Left lung (tissue), 1 donor: ENCODE measurements around a stretch of chr6.

GRCh38 chr6:13486623-13487196 is 690 bp downstream of the GFOD1 start:
- PRO-cap, result bidirectional peak, plus-strand start at chr6:13486899, minus-strand start at chr6:13486828

GRCh38 chr6:13611738-13612419 is 3.3 kb upstream of the NOL7 start:
- PRO-cap, result no peak

- PRO-cap, result no peak
Observed at GRCh38 chr6:13712405-13712975, 855 bp upstream of the RANBP9 start.

- PRO-cap, result no peak
Observed at GRCh38 chr6:14001205-14001704, 76.5 kb downstream of the RNF182 start.

DNA sequence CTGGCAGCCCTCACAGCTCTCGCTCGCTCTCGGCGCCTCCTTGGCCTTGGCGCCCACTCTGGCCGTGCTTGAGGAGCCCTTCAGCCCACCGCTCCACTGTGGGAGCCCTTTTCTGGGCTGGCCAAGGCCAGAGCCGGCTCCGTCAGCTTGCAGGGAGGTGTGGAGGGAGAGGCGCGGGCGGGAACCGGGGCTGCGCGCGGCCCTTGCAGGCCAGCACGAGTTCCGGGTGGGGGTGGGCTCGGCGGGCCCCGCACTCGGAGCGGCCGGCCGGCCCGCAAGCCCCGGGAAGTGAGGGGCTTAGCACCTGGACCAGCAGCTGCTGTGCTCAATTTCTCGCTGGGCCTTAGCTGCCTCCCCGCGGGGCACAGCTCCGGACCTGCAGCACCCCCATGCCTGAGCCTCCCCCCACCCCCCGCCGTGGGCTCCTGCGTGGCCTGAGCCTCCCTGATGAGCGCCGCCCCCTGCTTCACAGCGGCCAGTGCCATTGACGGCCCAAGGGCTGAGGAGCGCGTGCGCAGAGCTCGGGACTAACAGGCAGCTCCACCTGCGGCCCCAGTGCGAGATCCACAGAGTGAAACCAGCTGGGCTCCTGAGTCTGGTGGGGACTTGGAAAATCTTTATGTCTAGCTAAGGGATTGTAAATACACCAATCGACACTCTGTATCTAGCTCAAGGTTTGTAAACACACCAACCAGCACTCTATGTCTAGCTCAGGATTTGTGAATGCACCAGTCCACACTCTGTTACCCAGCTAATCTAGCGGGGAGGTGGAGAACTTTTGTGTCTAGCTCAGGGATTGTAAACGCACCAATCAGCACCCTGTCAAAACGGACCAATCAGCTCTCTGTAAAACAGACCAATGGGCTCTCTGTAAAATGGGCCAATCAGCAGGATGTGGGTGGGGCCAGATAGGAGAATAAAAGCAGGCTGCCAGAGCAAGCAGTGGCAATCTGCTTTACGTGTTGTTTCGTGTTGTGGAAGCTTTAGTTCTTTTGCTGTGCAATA is 93.4 kb downstream of the RNF182 start:
- PRO-cap, result no peak

DNA sequence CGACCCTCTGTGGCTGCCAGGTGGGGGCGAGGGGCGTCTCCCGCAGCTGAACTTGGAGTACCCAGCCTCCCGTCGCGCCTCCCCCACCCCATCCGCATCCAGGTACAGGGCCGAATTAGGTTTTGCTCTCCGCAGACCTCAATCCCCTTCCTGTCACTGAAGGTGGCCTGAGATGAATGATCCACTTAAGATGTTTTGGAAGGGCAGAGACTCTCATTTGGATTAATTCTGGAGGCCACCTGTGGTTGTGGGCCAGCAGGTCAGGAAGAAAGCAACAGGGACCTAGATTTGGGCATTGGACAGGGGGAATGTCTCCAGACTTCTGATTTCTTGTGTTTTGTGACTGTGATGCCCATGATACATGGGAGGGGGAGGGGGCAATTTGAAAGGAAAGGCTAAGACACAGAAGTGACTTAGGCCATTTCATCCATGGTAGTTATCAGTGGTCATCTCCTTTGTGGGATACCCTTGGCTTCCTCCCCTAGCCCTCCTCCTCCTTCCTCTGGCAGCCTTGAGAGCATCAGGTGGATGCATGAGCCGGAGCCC is 644 bp downstream of the CD83 start:
- PRO-cap, result no peak

DNA sequence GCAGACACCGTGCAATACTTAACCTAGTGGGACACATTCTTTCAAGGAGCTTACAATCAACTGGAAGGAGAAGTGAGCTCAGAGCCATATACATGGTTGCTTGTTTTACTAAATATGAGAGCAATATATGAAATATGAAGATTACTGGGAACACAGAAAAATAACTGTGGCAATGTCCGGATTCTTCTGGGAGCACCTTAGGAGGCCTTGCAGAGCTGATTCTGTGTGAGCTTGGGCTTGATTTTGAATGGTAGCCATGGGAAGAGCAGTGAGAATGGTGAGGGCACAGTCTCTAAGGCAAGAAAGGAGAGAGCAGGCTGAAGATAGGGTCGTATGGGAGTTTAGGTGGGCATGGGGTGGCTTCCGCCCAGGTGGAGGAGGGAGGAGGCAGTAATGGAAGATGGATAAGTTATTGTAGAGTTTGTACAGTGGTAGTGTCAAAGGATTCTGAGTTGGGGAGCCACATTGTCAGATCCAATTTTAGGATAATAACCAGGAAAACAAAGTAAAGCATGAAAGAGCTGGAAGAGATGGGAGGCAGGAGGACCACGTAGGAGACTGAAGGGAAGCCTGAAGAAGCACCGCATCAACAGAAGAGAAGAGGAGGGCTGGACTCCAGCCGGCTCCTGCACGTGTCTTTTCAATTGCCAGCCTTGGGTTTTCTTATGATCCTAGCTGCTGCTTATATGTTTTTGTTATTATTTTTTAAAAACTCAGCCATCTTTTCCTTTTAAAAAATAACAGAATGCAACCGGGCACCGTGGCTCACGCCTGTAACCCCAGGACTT is 22.1 kb downstream of the CD83 start:
- PRO-cap, result no peak

- PRO-cap, result no peak
Observed at GRCh38 chr6:14660911-14661685, 543.5 kb downstream of the CD83 start.

- PRO-cap, result no peak
Observed at GRCh38 chr6:14758696-14758961, 487.2 kb upstream of the JARID2 start.

DNA sequence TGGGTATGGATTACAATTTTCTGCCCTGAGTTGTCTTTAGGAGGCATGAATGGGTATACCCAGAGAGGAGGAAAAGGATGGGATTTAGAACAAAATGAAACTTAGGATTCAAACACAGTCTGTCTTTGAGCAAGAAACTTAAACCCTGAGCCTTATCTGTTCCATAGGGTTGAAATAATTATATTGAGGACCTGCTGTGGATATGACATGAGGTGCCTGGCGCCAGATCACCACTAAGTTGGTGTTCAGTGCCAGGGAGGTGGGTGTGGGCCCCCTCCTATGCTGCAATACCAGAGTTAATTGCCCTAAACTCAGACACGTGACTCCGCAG is 419.5 kb upstream of the JARID2 start:
- PRO-cap, result no peak

GRCh38 chr6:14841976-14842351 is 403.9 kb upstream of the JARID2 start:
- PRO-cap, result no peak

GRCh38 chr6:14871228-14871635 is 374.6 kb upstream of the JARID2 start:
- PRO-cap, result no peak

DNA sequence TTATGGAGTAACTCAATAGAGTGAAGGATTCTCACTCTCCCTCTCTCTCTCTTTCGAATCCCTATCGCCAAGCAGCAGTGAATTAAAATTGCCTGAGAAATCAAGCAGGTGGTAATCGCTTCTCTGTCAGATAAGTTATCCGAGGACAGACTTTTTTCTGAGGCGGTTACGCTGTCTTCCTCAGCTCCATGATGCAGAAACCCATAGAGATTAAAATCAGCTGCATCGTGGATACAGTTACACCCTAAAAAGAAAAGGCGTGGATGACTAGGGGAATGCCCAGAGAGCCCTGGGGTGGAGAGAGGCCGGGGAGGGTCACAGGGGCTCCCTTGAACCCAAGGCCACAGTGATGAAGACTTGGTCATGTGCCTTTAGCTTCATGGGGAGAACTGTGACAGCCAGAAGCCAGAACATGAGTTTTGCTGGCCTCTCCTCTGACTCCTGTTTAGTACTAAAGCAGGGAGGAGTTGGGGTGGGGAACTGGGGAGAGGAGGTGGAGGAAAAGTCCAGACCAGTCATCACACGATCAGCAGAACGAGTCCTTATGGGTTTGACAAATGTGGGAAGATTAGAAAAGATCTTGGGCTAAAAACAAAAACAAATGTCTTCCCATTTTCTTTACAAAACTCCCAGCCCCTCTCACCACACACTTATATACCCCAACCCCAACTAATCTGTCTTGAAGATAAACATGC is 138.7 kb upstream of the JARID2 start:
- PRO-cap, result no peak

- PRO-cap, result no peak
Observed at GRCh38 chr6:15148140-15148814, 97.6 kb upstream of the JARID2 start.

DNA sequence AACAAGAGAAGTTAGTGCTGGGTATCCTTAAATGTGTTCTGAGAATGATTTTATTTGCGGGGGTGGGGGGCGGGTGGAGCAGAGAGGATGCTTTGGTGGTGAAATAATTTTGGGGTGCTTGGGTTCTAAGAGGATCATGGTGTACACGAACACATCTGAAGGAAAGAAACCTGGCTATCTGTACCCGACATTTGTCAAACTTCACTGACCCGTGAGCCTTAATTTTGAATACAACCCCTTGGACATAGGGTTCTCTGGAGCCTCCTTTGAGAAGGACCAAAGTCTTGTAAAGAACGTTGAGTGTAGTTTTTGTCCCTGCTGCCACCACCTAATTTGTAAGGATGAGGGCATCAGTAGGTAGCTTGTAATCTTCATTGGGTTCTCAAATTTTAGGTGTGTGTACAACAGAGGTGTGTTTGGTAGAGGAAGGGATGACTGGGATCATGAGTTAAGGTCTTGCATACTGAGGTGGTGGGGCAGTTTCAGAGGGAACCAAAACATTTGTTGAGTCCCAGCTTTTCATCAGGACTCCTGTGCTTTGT is 53.1 kb downstream of the JARID2 start:
- PRO-cap, result no peak

DNA sequence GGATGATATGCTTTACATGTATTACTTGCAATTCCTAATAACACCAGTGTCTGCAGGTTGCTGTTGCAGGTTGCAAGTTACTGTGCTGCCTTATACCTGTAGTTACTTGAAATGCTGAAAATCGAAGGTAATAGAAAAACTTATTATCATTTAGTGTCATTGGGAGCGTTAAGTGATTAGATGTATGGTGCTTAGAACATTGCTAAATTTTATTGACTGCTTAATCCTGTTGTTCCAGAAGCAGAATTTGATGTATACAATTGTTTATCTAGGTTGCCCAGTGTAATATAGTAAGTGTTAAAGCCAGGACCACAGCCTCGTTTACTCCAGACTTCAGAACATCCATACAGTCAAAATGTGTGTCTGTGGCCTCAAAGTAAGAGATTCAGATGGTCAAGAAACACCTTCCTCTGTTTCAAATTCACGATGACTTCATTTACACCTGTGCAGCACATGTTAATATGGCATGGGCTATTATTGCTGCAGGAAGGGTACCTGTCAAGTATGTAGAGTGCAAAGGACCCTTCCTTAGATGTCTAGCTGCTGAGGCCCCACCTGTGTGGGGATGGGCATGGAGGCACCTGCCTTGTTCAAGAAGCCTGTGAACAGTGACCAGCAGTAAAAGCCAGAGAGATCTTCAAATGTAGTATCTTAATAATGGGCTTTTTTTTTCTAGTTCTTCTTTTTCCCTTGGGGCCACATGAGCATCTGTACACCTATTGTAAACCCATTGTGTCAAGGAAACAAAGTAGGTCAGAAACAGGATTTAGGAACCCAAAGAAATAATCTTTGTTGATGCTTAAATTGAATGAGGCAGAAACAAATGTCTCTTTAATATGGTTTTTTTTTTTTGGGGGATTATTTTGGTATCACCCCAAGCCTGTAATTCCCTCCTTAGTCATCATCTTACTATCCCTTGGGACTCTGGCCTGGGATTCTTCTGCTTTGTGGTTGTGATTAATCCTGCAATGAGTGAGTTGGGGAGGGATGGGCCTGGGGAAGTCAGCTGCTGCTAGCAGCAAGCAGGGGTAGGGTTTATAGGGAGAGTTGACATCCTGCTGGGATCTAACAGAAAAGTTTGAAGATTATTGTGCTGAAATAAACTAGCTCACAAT is 82.8 kb downstream of the JARID2 start:
- PRO-cap, result no peak

DNA sequence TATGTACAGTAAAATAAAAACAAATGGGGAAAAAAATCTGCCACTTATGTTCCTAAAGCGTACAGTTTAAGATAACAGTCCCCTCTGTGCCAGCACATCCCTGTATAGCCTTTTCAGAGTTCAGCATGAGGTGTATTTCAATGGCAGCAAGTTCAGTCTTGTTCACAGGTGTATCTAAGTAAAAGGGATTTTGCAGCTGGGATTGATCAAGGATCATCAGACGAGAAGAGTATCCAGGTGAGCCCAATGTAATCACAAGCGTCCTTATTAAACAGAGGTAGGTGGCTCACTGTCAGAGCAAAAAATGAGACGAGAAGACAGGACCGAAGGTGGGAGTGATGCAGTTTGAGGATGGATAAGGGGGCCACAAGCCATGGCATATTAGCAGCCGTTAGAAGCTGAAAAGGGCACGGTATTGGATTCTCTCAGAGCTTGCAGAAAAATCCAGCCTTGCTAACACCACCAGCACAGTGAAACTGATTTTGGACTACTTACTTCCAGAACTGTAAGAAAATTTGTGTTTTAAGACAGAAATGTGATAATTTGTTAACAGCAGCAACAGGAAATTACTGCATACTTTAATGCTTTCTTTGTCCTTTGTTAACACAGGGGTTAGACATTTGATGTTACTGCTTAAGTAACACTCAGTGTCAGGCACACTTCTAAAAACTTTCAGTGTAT is 108.2 kb downstream of the JARID2 start:
- PRO-cap, result no peak

- PRO-cap, result no peak
Observed at GRCh38 chr6:15394293-15395019, 148.6 kb downstream of the JARID2 start.

DNA sequence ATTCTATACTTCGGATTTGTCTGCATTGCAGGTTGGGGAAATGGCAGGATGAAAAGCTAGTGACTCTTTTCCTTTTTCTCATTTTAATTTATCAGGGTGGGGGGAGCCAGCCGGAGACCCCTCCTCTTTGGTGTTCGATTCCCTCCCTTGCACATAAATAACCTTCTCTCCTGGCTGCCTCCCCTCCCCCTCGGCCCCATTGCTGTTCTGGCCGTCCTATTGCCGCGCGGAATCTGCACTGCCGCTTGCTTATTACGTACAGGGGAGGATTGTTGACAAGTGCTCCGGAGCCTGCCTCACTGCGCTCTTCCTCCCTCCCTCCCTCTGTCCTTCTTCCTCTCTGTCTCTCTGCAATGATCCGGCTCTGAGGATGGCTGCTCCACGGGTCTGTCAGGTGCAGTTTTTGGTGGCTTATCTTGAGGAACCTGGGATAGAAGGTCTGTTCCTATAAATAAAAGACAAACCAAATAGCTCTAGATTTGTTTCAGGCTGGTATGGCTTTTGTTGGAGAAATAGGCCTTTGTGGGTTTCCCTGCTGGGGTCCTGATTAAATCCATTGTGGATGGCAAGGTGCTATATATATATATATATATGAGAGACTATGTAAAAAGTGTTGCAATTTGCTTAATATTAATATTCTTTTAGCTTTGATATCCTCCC is 154.8 kb downstream of the JARID2 start:
- PRO-cap, result no peak

GRCh38 chr6:15404962-15405639 is 159.2 kb downstream of the JARID2 start:
- PRO-cap, result no peak